Measurements from ENCODE around the genes SIRT3 and B4GALNT4.

- RRBS = 93% methylated on average over 3 of the region's 28 CpGs
Measured at GRCh38 chr11:201959-203164, 4.8 kb downstream of the BET1L start.

GRCh38 chr11:222253-222906, 13.8 kb downstream of the SIRT3 start:
- RRBS = no CpG with 5 or more reads among the region's 14 CpGs

DNA sequence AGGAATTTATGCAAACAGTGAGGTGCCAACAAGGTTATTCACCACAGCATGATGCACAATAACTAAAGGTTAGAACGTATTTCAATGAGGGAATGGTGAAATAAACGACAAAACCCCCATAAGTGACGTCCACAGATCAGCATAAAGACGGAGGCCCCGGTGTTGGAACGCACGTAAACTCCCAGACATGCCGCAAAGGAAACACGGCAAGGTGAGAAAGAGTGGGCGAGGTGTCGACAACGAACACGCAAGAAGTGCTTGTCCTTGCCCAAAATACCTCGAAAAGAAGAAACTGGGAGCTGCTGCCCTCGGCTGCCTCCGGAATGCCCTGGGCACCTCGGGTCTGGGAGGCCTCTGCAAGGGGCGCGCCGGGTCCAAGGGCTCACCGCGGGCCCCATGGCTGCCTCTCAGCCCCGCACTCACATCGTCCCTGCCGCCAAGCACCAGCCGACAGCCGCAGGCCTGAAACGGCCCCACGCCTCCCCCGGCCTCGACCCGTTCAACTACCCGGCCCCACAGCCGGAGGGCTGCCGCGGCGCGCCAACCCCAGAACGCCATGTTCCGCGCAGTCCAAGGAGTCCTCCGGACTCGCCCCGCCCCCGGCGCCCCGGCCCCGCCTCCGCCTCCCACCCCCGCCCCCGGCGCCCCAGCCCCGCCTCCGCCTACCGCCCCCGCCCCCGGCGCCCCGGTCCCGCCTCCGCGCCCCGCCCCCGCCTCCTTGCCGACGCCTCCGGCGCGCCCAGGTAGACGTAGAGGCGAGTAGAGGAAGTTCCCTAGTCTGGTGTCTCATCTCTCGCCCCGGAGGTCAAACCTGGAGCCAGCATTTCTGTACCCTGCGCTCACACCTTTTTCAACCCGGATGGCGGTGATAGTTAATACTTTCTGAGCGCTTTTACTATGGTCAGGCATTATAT, at the start of gene SIRT3:
SIRT3 (minus strand) TSS at position 572 of the 914 bp plus-strand sequence.
- RRBS = 1% methylated on average over 38 of the region's 77 CpGs

- RRBS = no CpG with 5 or more reads among the region's 16 CpGs
Measured at GRCh38 chr11:268711-269103, 9.5 kb upstream of the NLRP6 start.

DNA sequence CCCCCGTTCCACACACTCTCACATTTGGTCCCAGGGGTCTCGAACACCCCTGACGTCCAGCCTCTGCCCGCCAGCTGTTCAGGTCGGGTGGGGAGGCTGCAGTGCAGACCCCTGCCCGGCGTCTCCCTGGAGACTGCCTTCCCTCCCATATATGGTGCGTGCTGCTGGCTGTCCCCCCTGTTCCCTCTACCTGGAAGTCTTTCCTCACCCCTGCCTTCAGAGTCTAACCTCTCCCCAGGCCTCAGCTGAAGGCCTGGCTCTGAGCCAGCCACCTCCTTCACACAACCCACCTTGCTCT, 285 bp upstream of the NLRP6 start:
- RRBS = no CpG with 5 or more reads among the region's 8 CpGs

DNA sequence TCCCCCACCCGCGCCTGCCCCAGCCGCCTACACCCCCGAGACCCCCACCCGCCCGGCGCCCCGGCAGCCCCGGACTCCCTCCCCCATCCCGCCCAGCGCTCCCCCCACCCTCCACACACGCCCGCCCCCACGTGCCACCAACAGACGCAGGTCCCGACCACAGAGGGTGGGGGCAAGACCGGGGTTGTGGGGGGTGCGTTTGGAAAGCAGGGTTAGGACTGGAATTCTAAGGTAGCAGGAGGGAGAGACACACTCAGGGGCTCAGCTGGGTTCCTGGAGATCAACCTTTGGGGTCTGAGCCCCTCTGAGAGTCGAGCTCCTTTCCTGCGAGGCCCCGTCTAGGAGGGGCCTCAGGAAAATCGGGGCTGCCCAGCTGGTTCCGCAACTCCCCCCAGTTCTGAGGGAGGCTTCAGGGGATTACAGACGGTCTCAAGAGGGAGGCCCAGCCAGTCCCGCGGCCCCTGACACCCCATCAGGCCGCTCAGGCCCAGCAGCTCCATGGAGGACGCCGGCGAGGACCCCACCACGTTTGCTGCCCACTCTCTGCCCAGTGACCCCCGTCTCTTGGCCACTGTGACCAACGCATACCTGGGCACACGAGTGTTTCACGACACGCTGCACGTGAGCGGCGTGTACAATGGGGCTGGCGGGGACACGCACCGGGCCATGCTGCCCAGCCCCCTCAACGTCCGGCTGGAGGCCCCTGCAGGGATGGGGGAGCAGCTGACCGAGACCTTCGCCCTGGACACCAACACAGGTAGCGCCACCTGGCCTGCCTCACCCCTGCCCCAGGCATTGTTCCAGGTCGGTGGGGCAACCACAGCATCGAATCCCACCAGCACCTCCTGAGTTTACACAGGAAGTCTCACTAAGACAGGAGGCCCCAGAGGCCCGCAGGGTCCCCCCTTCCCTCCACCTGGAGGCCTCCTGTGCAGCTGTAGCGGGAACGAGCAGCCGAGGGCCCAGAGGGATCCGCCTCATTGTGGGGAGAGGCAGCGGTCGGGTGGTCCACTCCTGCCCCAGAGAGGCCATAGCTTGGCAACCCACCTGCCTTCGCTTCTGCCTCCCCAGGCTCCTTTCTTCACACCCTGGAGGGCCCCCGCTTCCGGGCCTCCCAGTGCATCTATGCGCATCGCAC, 762 bp downstream of the PGGHG start:
- RRBS = 25% methylated on average over 15 of the region's 61 CpGs

- RRBS = 86% methylated on average over 3 of the region's 19 CpGs
Measured at GRCh38 chr11:298361-299158, 766 bp downstream of the IFITM5 start.

- RRBS = no CpG with 5 or more reads among the region's 4 CpGs
Measured at GRCh38 chr11:313564-313787, 364 bp upstream of the IFITM1 start.

GRCh38 chr11:319095-320277, 1.2 kb downstream of the IFITM3 start:
- RRBS = no CpG with 5 or more reads among the region's 41 CpGs

GRCh38 chr11:324131-324754, 3.6 kb upstream of the IFITM3 start:
- RRBS = no CpG with 5 or more reads among the region's 17 CpGs

DNA sequence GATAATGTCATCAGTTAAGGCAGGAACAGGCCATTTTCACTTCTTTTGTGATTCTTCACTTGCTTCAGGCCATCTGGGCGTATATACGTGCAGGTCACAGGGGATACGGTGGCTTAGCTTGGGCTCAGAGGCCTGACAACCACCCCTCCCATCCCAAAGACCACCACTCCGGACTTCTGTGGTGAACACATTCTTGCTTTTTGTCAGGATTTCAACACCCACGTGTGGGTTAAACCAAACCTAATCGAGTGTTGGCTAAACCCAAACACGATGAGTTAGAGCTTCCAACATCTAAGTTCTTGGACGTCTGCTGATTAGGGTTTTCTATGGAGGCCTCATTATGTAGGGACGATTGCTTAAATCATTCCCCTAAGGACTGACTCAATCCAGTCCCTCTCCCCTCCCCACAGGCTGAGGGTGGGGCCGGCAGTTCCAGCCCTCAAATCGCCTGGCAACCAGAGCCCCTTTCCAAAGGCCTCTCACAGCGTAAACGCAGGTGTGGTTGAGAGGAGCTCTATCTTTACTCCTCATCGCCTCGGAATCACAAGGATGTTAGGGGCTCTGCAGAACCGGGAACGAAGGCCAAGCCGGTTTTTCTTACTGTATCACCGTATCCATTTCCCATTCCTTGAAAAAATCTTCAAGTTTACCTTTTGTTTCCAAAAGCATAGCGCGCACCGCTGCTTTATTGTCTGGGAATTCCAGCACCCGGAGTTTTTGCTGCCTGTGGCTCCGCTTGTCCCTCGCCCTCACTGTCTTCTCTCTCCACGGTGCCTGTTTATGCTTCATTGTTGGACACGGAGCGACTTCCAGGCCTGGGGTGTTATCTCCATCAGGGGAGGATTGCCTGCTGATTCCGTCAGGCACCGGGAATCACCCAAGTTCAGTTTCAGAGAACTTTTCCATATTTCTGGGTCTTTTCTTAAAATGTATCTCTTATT, 13.6 kb upstream of the IFITM3 start:
- RRBS = no CpG with 5 or more reads among the region's 30 CpGs

- RRBS = 3% methylated on average over 59 of the region's 173 CpGs
Measured at GRCh38 chr11:368868-370057, at the start of gene B4GALNT4. Gene B4GALNT4, plus strand, starts transcription at chr11:369499.

GRCh38 chr11:392901-393700, 908 bp upstream of the PKP3 start:
- RRBS = no CpG with 5 or more reads among the region's 15 CpGs

DNA sequence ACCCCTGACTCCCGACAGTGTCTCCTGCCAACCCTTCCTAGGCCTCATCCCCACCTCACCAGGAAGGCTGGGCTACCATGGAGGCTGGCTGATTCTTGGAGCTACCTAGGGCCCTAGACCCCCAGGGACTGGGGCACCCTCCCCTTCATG, 433 bp upstream of the PKP3 start:
- RRBS = no CpG with 5 or more reads among the region's 1 CpG

DNA sequence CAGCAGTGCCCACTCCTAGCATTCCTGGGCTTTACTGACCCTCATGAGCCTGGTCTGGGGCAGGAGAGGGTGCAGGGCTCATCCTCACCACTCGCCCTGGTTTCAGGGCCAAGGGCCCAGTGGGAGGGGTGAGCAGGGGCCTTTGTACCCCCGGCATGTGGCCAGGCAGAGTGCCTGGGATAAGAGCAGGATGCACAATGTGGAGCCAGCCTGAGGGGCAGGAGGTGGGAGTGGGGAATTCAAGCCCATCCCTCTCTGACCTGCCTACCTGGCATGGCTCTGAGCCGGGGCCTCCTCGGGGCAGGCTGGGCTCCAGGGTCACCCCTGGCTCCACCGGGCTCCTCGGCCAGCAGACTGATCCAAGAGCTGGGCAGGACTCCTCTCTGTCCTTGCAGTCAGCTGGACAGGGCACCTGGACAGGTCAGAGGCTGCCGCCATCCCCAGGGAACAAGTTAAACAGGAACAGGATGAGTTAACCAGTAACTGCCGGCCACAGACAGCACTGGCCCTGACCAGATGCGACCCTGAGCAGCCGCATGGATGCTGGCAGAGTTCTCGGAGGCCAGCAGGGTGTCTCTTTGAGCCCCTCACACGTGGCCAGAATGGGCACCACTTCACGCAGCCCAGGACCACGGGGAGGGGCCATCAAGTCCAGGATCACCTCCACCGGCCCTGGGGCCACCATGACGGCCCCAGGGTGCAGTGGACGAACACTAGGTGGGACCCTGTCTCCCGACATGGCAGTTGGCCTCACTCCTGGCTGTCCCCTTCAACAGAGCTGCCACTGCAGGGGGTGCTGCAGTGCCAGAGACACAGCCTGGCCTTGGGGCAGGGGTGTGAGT, 5.0 kb downstream of the SIGIRR start:
- RRBS = 86% methylated on average over 3 of the region's 18 CpGs

GRCh38 chr11:416725-417773, 2.2 kb upstream of the SIGIRR start:
- RRBS = 3% methylated on average over 35 of the region's 107 CpGs

- RRBS = no CpG with 5 or more reads among the region's 24 CpGs
Measured at GRCh38 chr11:459455-460204, 9.6 kb downstream of the PTDSS2 start.

DNA sequence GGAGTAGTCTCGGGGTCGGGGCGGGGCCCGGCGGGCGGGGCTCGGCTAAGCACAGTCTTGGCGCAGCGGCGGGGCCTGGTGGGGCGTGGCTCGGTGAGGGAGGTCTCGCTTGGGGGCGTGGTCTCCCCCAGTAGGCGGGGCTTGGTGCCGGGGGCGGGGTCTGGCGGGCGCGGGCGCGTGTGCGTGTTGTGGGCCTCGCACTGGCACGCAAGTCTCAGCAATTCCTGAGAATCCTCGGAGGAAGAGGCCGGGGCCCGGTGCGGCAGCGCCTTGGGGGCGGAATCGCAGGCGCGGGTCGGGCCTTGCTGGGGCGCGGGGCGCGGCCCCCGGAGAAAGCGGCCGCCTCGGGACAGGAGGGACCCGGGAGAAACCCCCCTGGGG, 268 bp upstream of the RNH1 start:
- RRBS = under 1% methylated on average over 26 of the region's 44 CpGs

DNA sequence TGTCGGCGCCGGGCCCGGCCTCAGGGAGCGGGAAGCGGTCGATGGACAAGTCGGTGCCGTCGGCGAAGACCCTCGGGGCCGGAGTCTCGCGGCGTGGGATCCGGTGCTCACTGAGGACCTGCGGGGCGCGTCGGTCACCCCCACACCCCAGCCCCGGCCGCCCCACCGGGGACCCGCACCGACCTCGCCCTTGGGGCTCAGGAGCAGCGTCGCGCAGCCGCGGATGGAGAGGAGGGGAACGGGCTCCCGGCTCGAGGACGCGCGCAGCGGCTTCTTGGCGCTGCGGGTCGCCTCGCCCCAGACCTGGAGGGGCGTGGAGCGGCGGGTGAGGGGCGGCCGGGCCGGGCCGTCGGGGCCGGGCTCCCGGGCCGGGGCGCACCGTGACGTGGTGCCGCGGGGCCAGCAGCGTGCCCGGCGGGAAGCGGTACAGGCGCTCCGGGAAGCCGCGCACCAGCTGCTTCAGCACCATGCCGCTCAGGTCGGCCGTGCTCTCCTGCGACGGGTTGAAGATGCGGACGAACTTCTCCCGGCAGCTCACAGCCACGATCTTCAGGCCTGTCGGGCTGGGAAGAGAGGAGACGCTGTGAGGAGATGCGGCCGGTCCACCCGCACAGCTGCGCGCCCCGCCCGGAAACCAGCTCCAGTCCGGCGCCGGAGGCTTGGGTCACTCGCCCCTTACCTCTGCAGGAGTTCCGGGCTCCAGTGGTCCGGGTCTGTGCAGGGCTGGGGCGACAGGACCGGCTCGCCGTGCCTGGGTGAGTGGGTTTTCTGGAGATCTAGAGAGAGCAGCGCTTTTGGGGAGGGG, 4.5 kb downstream of the LMNTD2 start:
- RRBS = 4% methylated on average over 65 of the region's 96 CpGs

DNA sequence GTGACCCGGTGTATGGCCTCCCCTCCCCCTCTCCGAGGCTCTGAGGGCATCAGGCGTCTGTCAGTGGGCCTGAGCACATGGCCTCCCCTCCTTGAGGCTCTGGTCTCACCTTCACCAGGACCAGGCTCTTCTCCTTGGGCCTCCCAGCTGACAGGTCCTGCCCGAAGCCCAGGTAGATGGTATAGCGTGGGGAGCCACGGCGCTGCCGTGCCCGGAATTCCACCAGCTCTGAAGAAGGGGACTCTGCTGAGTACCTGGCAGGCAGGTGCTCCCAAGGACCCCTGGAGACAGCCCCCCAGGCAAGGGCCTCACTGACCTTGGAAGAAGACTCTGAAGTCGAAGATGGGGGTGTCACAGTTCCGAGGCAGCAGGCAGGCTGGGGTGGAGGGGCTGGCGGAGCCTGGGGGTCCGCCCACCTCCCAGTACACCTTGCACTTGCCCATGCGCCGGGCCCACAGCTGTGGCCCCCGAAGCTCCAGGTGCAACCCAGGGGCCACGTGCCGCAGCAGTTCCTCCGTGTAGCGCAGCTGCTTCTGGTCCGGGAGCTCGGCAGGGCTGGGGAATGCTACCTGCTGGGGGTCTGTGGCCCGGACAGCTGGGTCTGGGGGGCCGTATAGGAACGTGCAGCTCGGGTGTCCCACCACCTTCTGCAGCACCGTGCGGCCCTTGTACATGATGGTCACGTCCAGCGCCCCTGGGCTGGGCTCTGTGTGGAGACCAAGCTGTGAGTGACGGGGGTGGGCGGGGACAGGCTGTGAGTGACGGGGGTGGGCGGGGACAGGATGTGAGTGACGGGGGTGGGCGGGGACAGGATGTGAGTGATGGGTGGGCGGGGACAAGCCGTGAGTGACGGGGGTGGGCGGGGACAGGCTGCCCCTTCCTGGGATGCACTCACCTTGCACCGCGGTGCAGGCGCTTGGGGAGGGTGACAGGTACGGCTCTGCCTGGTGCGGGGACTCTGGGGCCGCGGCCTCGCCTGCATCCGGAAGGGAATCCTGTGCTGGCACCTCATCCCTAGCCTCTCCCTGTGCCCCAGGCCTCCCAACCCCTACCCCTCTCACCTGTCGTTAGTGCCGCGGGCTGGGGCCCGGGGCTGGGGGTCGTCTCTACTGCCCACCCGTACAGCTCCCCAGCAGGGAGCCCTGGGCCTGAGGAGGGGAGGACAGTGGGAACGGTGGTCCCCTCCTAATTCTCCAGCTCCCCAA, 2.5 kb downstream of the IRF7 start:
- RRBS = 76% methylated on average over 13 of the region's 56 CpGs

Measured in brain (tissue), 1 donor.